ENCODE measurements around a stretch of chr13.

DNA sequence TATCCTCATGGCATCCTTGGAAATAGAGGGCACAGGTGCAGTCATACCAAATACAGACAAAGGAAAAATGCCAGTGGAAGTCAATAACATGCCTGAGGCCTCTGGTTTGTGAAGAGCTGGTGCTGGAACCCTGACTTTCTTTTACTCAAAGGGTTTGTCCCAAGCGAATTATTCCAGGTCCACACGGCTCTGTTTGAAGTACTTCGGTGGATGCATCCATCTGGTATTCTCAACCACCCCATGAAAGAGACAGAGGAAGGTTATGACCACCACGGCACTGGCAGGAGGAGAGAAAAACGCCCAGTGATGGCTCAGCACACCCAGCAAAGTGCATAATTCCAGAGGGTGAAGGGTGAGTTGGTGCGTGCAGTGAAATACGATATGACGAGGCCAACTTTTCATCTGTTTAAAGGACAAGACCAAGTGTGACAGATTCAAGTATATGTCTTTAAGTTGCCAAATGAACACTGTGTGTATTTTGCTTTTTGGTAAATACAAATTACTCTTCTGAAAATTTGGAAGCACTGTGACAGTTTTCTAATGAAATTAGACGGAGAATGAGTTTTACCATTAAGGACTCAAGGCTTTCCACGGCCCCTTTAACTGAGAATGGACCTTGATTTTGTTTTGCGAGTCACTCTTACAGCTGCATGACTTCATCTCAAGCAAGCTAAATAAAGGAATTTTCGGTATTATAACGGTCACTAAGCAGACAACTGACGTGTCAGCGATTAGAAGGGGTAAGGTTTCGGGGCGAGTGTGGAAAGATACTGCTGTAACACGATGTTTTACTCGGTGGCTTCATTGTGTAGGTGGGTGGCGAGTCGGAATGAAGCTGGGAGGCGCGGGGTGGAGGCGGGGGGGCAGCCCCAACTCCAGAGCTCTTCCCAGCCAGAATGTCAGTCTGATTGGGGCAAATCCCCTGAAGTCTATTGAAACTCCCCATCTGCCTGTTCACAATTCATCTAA, 22.8 kb downstream of the COL4A2 start:
- PRO-cap, 3 experiments, result no peak in any of the 3 experiments
- RAMPAGE, long total RNA, result no peak
- RRBS, 2 experiments, result no CpG with 5 or more reads among the region's 24 CpGs

GRCh38 chr13:110387331-110387931, 80.3 kb downstream of the COL4A2 start:
- PRO-cap, 3 experiments, result peak in 1 of 3 experiments; most common plus-strand start chr13:110387789 (in 1); most common minus-strand start chr13:110387541 (in 1)
- RAMPAGE, long total RNA, result no peak
- RRBS, 2 experiments, result no CpG with 5 or more reads among the region's 28 CpGs

- PRO-cap, 3 experiments, result no peak in any of the 3 experiments
- RAMPAGE, long total RNA, result no peak
- RRBS, 2 experiments, result 65 to 88% methylated on average over 4 of the region's 33 CpGs
Measured at GRCh38 chr13:110407078-110408263, 100.4 kb downstream of the COL4A2 start.

DNA sequence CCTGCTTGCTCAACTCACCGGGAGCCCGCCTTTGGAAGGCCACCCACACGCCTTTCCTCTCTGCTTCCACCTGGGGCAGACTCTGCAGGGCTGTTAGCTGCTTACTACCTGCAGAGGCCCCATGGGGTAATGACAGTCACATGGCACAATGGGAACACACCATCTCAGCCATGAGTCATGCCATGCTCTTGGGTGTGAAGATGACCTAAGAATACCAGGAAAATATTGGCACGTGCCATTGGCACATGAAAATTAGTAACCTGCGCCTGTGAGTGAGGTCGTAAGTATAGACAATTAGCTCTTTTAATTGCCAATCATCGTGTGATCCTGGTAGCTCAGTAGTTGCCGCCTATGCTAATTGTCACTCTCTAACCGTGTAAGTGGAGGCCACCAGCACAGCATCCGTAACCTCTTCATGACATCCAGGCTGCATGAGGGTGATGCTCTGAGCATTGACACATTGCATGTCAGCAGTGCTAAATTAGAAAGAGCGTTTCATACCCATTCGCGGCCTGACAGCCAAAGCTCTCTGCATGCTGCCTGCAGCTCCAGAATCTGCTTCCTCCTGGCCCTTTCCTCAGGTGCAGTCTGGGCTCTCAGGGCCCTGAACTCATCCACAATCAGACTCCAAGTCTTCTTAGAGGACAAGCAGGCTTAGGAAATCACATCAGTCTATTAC, 108.8 kb downstream of the COL4A2 start:
- PRO-cap, 3 experiments, result peak in 1 of 3 experiments; most common plus-strand start position 504 of the sequence (in 1)
- RAMPAGE, long total RNA, result no peak
- RRBS, 2 experiments, result no CpG with 5 or more reads among the region's 13 CpGs

GRCh38 chr13:110418801-110419835, 112.0 kb downstream of the COL4A2 start:
- PRO-cap, 3 experiments, result peak in 1 of 3 experiments; most common plus-strand start chr13:110419244 (in 1); most common minus-strand start chr13:110419112 (in 1)
- RAMPAGE, long total RNA, result no peak
- RRBS, 2 experiments, result 57 to 62% methylated on average over 2 of the region's 24 CpGs

DNA sequence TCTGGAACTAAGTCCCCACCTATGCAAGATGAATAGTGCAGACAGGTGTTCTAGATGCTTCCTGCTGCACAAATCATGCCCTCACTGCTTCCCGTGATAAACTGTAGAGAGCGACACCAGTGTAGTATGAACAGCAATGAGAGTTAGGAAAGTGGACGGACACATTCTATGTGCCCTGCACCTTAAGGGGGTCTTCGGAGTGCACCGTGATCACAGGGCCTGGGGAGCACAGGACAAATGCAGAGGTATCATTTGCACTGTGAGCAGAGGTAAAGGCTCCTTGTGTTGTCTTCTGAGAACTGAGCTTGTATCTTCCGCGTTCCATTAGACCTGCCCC, 93.6 kb downstream of the RAB20 start:
- PRO-cap, 3 experiments, result no peak in any of the 3 experiments
- RAMPAGE, long total RNA, result no peak
- RRBS, 2 experiments, result no CpG with 5 or more reads among the region's 7 CpGs

DNA sequence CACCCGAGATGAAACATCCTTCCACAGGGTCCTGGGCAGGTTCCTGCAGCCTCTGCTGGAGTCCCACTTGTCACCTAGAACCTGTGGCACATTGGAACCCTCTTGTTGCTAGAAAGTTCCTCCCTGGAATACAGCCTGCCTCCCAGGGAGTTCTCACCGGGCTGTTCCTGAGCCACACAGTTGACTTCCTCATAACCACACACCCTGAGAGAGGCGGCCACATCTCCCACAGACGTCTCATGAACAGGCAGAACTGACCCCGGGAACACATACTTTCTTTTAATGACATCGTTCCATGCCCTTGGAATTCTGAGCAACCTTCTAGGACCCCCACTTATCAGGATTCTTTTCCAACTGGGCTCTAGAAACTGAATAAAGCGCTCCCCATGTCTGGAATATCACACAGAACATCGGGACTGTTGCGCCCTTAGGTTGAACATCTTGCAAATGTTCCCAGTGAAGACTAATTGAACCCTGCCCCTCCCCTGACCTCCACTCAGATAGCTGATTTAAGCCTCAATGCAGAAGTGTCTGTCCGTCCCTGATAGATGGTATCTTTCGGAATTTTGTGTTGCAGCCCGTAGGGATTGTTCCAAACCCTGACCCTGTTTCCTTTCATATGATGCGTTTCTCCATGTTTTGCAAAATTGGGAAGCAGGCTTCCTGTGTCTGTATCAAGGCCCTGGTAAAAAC, 91.1 kb downstream of the RAB20 start:
- PRO-cap, 3 experiments, result no peak in any of the 3 experiments
- RAMPAGE, long total RNA, result no peak
- RRBS, 2 experiments, result 61 to 72% methylated on average over 3 of the region's 13 CpGs

- PRO-cap, 3 experiments, result no peak in any of the 3 experiments
- RAMPAGE, long total RNA, result no peak
- RRBS, 2 experiments, result 90 to 95% methylated on average over 1 of the region's 20 CpGs
Measured at GRCh38 chr13:110529577-110530263, 31.8 kb downstream of the RAB20 start.

- PRO-cap, 3 experiments, result no peak in any of the 3 experiments
- RAMPAGE, long total RNA, result no peak
- RRBS, 2 experiments, result no CpG with 5 or more reads among the region's 26 CpGs
Measured at GRCh38 chr13:110555096-110556153, 6.1 kb downstream of the RAB20 start.

GRCh38 chr13:110556154-110556499, 5.4 kb downstream of the RAB20 start:
- PRO-cap, 3 experiments, result no peak in any of the 3 experiments
- RAMPAGE, long total RNA, result no peak
- RRBS, 2 experiments, result no CpG with 5 or more reads among the region's 2 CpGs

DNA sequence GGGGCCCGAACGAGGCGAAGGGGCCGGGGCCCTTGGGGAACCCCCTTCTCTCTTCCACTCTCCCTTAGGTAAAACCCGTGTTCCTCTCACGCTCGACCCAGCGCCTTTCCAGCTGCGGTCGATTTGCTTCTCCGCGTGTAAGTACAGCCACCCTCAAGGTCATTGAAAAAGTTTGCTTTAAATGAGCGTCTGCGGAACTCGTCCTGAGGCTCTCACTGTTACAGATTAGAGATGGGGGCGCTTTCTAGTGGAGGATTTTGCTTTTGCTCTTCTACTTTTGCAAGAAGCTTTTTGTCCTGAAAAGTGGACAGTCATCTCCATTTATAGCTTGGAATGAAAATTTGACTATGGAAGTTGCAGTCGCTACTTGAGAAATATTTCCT, 464 bp upstream of the RAB20 start:
- PRO-cap, 3 experiments, result no peak in any of the 3 experiments
- RAMPAGE, long total RNA, result no peak
- RRBS, 2 experiments, result 0 to under 1% methylated on average over 4 of the region's 17 CpGs

GRCh38 chr13:110615705-110616569, 592 bp downstream of the NAXD start:
- PRO-cap, 3 experiments, result peak in 3 of 3 experiments; most common plus-strand start chr13:110615764 (in 1); most common minus-strand start chr13:110616131 (in 3)
- RAMPAGE, long total RNA, result no peak
- RRBS, 2 experiments, result 2 to 3% methylated on average over 25 to 41 of the region's 90 CpGs

DNA sequence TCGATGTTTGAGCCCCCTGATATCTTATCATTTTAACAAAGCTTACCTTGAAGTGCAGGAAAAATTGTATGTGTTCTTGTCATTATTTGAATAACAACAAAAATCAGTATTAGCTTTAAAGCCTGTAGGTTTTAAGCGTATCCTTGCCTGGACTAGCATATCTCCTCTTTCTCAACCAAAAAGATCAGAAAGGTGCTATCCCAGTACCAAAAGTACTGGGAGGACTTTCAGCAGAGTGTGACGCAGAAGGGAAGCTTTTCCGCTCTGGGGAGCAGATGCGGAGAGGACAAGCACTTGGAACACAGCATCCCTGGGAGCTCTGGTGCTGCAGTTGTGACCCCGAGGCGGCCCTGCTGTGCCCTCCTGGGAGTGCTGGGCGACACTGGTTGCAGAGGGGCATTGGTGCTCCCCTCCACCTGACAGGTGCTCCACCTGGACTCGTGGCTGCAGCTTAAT, 3.3 kb downstream of the NAXD start:
- PRO-cap, 3 experiments, result no peak in any of the 3 experiments
- RAMPAGE, long total RNA, result no peak
- RRBS, 2 experiments, result no CpG with 5 or more reads among the region's 9 CpGs

GRCh38 chr13:110646462-110646801, 31.1 kb downstream of the NAXD start:
- PRO-cap, 3 experiments, result no peak in any of the 3 experiments
- RAMPAGE, long total RNA, result no peak
- RRBS, 2 experiments, result 79 to 82% methylated on average over 3 of the region's 14 CpGs

DNA sequence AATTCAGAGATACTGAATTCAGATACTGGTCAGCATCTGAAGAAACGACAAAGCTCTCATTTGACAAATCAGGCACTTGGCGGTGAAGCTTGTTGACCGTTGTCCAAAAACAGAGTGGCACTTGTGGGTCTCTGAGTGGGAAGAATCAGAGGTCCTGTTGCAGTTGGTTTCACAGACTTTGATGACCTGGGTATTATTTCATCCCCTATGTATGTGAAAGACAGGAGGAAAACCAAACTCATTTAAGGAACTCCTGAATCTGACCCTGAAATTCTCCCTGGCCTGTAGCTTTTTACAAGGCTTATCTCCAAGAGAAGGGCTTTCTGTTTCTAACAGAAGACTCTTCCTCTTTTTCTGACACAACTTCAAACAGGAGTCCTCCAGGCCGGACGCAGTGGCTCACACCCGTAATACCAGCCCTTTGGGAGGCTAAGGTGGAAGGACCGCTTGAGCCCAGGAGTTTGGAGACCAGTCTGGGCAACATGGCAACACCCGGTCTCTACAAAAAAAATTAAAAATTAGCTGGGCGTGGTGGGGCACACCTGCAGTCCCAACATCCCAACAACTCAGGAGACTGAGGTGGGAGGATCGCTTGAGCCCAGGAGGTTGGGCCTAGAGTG, 42.0 kb downstream of the CARS2 start:
- PRO-cap, 3 experiments, result no peak in any of the 3 experiments
- RAMPAGE, long total RNA, result no peak
- RRBS, 2 experiments, result 100% methylated on average over 1 of the region's 10 CpGs

- PRO-cap, 3 experiments, result no peak in any of the 3 experiments
- RAMPAGE, long total RNA, result no peak
- RRBS, 2 experiments, result no CpG with 5 or more reads among the region's 8 CpGs
Measured at GRCh38 chr13:110890442-110891337, 24.2 kb downstream of the ANKRD10 start.

- PRO-cap, 3 experiments, result no peak in any of the 3 experiments
- RAMPAGE, long total RNA, result no peak
- RRBS, 2 experiments, result no CpG with 5 or more reads among the region's 15 CpGs
Measured at GRCh38 chr13:110892308-110893525, 22.2 kb downstream of the ANKRD10 start.

DNA sequence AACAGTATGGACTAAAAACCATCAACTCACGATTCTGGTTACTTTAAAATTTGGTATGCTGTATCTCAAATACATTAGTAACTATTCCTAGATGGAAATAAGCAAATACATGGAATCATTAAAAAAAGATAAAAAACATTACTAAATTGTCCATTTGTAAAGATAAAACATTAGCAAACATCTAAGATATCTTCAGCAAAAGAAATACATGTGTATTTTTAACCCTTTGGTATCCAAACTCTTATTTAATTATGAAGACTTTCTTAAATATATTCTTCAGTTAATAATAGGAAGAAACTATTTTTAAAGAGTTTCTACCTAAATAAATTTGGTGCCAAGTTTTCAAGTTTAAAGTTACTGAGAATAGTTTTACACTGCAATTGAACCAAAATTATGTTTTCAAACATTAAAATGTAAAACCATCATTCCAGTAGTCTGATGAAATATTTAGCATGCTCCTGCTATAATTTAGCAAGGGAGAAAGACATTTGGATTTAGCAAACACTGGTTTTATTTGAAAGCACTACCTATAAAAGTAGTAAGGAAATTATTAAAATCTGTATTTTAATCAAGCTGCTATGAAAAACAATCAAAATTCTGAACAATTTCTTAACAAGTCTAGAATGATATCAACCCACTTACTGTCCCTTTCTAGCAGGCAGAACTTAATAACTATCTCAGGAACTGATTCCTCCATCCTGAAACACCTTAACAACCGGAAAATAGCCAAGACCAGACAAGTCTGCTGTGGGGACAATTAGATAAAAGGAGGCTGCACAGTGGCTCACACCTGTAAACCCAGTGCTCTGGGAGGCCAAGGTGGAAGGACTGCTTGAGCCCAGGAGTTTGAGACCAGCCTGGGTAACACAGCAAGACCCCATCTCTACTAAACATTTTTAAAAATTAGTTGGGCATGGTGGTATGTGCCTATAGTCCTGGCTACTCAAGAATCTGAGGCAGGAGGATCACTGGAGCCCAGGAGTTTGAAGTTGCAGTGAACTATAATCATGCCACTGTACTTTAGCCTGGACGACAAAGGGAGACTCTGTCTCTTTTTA, 13.5 kb downstream of the ANKRD10 start:
- PRO-cap, 3 experiments, result no peak in any of the 3 experiments
- RAMPAGE, long total RNA, result no peak
- RRBS, 2 experiments, result no CpG with 5 or more reads among the region's 3 CpGs

DNA sequence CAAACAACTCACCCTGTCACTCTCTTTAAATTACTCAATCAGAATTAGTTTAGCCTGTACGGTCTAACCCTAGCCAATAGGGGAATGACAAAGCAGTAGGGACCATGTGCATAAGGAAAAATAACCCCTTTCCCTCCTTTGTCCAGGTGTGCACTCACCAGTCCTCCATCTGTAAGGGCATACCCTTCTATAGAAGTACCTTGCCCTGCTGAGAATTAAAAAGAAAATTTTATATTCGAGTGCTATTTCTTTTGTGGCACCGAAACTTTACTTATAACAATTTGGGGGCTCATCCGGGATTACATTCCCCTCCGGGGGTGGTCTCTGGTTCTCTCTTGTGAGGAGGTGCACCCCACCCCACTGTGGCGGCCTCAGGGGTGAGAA, 50.7 kb upstream of the ANKRD10 start:
- PRO-cap, 3 experiments, result no peak in any of the 3 experiments
- RAMPAGE, long total RNA, result no peak
- RRBS, 2 experiments, result no CpG with 5 or more reads among the region's 6 CpGs

- PRO-cap, 3 experiments, result no peak in any of the 3 experiments
- RAMPAGE, long total RNA, result no peak
- RRBS, 2 experiments, result no CpG with 5 or more reads among the region's 4 CpGs
Measured at GRCh38 chr13:111082032-111082654, 33.0 kb upstream of the ARHGEF7 start.